ENCODE measurements around the genes SUCLG1 and C2orf68.

GRCh38 chr2:82811466-82811857 is 1647.6 kb downstream of the SUCLG1 start:
- PRO-cap, result unidirectional peak, plus-strand start at chr2:82811658
- RRBS, result no CpG with 5 or more reads among the region's 2 CpGs

- PRO-cap, result no peak
- RRBS, result no CpG with 5 or more reads among the region's 2 CpGs
Measured at GRCh38 chr2:83370338-83370854, 1088.7 kb downstream of the SUCLG1 start.

- PRO-cap, result no peak
- RRBS, result no CpG with 5 or more reads among the region's 3 CpGs
Measured at GRCh38 chr2:83993243-83993788, 465.8 kb downstream of the SUCLG1 start.

- PRO-cap, result bidirectional peak, plus-strand start at chr2:84459585, minus-strand start at chr2:84459239
- RRBS, result 2% methylated on average over 23 of the region's 51 CpGs
Measured at GRCh38 chr2:84458383-84459401, at the start of gene SUCLG1. SUCLG1 (minus strand) TSS chr2:84459280.

DNA sequence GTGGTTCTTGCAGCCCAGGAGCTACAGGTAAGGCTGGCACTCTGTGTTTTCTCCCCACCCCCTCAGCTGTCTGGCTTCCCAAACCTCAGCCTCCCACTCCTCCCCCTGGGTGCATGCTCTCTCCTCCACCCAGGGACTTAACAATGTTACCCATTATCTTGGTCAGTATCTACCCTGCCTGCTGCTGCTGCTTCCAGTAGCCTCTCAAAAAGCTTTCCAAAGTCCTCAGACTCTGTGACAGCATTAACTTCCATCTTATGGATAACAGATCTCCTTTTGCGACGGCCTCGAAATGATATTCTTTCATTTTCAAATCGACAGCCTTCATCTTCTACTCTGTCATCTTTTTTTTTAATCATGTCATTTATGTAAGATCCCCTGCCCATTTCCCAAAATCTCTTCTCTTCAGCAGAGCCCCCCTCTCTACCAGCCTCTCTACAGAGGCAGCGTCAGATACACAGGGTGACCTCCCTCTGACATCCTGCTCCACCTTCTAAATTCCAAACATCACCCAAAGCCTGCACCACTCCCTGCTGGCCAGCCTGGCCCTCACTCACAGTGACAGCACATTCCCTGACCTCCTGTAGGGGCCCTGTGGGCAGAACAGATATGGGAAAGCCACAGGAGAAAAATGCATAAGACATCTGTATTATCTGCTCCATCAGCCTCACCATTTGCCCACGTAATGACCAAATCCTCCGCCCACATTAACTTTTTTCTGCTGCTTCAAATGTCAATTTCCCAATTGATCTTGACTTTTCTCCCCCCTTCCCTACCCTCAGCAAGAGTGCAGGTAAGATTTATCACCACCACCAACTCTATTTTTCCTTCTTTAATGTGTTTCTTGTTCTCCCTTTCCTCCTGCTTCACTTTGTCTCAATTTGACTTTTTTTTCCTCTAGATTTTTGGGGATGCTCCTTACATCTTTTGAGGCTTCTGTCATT is 40.7 kb downstream of the TRABD2A start:
- PRO-cap, result no peak
- RRBS, result no CpG with 5 or more reads among the region's 7 CpGs

DNA sequence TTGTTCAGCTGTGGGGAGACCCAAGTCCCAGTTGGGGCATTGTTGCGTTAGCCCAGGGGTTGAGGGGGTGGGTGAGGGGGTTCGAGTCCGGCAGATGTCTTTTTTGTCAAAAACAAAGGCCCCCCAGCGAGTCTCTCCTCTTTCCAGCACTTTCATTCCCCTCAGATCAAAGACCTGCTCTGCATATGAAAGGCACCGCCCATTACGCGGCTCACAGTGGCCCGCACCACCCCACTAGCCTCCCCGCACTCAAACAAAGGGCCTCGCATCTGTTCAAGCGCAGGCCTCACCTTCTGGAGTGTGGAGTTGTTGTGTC is 25.2 kb downstream of the TRABD2A start:
- PRO-cap, result no peak
- RRBS, result no CpG with 5 or more reads among the region's 11 CpGs

DNA sequence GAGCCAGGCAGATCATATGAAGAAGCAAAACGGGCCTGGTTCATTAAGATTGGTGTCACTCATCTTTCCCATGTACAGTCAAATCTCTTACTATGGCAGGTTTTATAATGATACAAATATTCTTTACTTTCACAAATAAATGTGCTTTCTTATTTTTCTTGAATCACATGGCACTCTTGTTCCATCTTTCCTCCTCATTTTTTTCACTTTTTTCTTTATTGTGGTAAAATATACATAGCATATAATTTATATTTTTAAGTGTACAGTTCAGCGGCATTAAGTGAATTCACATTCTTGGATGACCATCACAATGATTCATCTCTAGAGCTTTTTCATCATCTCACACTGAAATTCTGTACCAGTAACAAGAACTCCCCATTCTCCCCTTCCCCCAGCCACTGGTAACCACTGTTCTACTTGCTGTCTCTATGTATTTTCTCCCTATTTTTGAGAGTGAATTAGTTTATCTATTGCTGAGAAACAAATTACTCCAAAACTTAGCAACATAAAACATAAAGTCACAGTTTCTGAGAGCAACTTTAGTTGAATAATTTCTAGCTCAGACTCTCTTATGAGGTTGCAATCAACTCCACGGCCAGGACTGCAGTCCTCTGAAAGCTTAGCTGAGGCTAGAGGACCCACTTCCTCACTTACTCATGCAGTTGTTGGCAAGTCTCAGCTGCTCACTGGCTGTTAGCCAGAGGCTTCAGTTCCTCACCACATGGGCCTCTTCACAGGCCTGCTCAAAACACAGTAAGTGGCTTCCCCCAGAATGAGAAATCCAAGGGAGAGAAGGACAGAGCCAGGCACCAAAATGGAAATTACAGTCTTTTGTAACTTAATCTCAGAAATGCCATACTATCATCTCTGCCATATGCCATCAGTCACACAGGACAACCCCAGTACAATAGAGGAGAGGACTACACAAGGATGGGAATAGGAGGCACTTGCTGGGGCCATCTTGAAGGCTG is 7.2 kb upstream of the TMSB10 start:
- PRO-cap, result bidirectional peak, plus-strand start at position 378 of the sequence, minus-strand start at position 296 of the sequence; bidirectional peak, plus-strand start at position 770 of the sequence, minus-strand start at position 613 of the sequence
- RRBS, result no CpG with 5 or more reads among the region's 3 CpGs

DNA sequence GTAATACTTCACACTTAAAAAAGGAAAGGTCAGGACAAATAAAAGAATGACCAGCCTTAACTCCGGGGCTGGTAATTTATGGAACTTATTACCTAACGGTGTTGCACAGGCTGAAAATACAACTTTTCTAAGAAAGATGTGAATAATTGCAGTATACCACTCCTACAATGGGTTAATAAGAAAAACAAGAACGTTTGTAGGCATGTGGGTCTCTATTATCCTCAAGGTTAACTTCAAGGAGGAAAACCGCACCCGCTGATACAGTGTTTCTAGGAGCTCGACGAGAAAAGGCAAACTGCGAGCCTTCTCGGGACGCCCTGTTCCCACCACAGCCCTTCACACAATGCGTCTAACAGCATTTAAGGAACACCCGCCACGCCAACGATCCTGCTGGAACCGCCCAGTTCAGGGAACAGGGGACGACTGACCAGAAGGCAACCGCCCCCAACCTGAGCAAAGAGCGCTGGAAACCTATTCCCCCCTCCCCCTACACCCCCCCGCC is 825 bp upstream of the TMSB10 start:
- PRO-cap, result bidirectional peak, plus-strand start at position 403 of the sequence, minus-strand start at position 347 of the sequence
- RRBS, result no CpG with 5 or more reads among the region's 19 CpGs

GRCh38 chr2:84957647-84959027 is 12.8 kb upstream of the KCMF1 start:
- PRO-cap, result bidirectional peak, plus-strand start at chr2:84958610, minus-strand start at chr2:84958509
- RRBS, result no CpG with 5 or more reads among the region's 16 CpGs

DNA sequence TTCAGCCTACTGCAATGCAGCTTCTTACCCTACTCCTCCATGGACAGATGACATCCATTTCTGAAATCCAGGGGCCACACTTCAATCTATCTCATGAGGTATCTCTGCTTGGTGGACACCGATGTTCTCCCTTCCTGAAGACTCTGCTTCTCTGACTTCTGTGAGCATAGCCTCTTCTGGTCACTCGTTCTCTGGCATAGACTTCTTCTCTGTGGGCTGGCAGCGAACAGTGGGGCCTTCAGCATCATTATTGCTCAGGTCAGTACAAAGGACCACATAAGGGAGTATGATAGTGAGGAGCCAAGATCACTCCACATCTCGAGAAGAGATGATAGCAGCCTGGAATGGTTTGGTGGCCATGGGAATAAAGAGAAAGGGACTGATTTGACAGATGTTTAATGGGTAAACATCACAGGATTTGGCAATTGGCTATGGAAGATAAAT is 8.1 kb upstream of the KCMF1 start:
- PRO-cap, result no peak
- RRBS, result no CpG with 5 or more reads among the region's 4 CpGs

GRCh38 chr2:84989112-84989622 is 18.2 kb downstream of the KCMF1 start:
- PRO-cap, result no peak
- RRBS, result no CpG with 5 or more reads among the region's 1 CpG

GRCh38 chr2:85052955-85053852 is 80.0 kb upstream of the TCF7L1 start:
- PRO-cap, result no peak
- RRBS, result no CpG with 5 or more reads among the region's 10 CpGs

DNA sequence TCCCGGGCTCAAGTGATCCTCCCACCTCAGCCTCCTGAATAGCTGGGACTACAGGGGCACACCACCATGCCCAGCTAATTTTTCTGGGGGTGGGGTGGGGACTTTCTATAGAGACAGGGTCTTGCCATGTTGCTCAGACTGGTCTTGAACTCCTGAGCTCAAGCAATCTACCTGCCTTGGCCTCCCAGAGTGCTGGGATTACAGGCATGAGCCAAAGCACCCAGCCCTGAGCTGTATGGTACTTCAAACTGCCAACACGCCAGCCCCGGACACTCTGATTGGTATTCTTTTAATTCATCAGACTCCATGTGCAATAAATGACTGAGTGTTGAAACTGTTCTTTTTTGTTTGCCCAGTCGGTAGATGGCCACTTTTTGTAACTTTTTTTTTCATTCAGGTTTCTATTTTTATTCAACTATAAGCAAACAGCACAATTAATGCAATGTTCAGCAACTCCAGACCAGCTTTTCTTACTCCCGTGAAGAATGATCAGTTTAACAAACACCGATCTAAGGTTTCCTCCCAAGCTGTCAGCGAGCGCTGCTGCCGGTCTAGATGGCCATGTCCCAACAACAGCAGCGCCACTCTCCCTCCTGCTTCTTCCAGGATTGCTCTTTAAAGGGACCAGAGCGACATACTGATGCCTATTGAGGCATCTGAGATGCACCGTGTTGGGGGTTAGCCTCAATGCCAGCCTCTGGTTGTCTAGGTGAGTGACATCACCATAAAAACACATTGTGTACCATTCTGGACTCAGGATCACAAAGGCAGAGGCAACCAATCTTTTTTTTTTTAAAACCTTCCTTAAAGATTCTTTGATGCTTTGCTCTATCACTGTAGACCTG is 12.5 kb upstream of the TGOLN2 start:
- PRO-cap, result no peak
- RRBS, result no CpG with 5 or more reads among the region's 12 CpGs

DNA sequence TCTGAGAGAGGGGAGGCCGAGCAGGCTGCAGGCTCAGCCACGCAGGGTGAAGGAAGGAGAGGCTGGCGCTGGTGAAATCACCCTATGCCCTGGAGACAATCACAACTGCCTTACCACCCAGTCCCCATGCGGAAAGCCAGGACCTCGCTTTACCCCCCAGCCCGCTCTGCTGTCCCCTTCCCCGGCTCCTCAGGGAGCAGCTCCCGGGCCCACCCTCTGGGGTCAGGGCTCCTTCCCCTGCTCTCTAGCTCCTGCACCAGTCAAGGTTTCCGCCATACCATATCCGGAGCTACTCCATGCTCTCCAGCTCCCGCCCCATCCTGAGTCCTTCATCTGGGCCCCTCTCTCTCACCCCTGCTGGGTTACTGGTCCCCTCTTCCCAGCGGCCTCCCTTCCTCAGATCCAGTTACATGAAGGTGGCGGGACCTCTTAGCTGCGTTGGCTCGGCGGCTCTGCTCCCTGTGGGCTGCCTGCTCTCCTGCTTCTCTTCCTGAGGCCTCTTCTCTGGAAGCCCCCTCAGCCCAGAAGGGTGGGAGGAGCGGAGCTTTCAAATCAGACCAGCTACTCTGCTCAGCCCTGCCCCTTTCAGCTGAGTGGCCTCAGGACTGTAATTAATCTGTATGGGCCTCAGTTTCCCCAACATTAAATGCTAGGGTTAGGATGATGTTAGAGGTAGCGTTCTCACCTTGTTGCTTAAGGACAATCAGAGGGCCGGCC is 9.0 kb downstream of the RETSAT start:
- PRO-cap, result no peak
- RRBS, result 95% methylated on average over 3 of the region's 19 CpGs

DNA sequence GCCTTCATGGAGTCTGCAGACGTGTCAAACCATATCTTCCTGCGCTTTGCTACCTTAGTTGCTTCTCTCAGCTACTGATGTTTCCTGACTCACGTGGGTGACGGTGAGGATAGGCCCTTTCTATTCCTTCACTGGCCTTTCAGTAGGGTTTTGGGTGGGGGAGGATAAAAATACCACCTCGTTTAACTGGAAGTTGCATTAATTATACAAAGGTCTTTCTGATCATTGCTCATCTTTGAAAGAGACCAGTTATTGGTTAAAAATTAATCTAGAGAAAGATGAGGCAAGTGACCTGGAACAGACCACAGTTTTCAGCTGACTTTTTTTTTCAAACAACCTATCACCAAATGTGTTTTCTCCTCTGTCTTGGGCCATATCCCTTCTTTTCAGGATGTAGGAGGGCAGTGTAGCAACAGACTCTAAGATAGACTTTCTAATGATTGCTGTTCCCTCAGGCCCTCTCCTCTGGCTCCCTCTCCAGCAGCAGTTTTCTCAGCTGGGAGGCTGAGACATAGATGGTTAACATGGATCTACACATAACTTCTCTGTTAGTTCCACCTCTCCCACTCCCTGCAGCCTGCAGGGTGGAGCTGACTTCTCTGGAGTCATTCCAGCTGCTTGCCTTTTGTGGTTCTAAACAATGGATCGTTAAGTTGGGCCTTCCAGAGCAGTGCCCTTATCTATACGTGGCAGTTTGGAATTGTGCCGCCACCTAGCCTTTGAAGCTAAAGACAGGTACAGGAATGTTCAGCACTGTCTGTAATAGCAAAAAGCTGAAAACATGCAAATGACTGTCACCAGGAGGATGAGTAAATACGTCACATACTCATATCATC is 49.9 kb downstream of the SH2D6 start:
- PRO-cap, result no peak
- RRBS, result no CpG with 5 or more reads among the region's 9 CpGs

DNA sequence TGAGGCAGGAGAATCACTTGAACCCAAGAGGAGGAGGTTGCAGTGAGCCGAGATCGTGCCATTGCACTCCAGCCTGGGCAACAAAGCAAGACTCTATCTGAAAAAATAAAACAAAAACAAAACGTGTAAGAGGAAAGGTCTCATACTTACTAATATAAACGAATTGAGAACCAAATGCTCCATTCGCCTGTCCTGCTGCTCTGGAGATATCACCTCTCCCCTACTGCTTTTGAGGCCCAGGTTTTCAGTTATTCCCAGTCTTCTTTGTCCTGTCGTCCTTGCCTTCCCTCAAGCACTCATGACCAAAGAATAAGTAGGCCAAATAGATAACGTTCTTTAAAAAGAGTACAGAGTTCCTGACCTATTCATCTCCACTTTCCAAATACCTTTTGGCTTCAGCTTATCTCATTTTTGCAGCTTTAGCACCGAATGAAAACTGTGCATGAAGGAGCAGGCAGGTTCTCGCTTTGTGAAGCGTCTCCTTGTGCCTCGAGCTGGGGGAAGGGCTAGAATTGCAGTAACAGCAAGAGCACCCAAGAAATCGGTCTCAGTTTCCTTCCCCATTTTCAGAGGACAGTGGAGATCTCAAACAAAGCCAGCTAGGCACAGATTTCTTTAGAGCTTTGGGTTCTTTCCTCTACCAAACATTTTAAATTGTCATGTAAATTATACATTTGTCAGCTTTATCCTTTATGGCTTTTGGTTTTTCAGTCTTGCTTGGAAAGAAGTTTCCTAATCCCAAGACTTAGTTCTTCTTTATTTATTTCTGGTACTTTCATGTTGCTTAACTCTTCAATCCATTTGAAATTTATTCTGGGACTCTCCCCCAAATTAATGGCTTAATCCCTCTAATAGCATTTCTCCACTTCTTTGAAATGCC is 38.8 kb upstream of the MAT2A start:
- PRO-cap, result no peak
- RRBS, result no CpG with 5 or more reads among the region's 12 CpGs

GRCh38 chr2:85542547-85543084 is 3.6 kb downstream of the MAT2A start:
- PRO-cap, result no peak
- RRBS, result no CpG with 5 or more reads among the region's 12 CpGs

GRCh38 chr2:85546644-85547633 is 8.0 kb downstream of the MAT2A start:
- PRO-cap, result bidirectional peak, plus-strand start at chr2:85547082, minus-strand start at chr2:85546926
- RRBS, result no CpG with 5 or more reads among the region's 3 CpGs

GRCh38 chr2:85591364-85591974 is 4.1 kb upstream of the RNF181 start:
- PRO-cap, result no peak
- RRBS, result no CpG with 5 or more reads among the region's 17 CpGs

- PRO-cap, result bidirectional peak, plus-strand start at chr2:85611777, minus-strand start at chr2:85611784; bidirectional peak, plus-strand start at chr2:85612105, minus-strand start at chr2:85612032
- RRBS, result 2% methylated on average over 18 of the region's 81 CpGs
Measured at GRCh38 chr2:85611143-85612212, at the start of gene C2orf68. C2orf68 (minus strand) TSS chr2:85612066.

Data from MCF 10A (cell line).